HT-29 (cell line): ENCODE results near the gene CCT8L2.

GRCh38 chr22:11065895-11066599 is 4461.9 kb upstream of the OR11H1 start:
- RAMPAGE, long total RNA, result no peak

DNA sequence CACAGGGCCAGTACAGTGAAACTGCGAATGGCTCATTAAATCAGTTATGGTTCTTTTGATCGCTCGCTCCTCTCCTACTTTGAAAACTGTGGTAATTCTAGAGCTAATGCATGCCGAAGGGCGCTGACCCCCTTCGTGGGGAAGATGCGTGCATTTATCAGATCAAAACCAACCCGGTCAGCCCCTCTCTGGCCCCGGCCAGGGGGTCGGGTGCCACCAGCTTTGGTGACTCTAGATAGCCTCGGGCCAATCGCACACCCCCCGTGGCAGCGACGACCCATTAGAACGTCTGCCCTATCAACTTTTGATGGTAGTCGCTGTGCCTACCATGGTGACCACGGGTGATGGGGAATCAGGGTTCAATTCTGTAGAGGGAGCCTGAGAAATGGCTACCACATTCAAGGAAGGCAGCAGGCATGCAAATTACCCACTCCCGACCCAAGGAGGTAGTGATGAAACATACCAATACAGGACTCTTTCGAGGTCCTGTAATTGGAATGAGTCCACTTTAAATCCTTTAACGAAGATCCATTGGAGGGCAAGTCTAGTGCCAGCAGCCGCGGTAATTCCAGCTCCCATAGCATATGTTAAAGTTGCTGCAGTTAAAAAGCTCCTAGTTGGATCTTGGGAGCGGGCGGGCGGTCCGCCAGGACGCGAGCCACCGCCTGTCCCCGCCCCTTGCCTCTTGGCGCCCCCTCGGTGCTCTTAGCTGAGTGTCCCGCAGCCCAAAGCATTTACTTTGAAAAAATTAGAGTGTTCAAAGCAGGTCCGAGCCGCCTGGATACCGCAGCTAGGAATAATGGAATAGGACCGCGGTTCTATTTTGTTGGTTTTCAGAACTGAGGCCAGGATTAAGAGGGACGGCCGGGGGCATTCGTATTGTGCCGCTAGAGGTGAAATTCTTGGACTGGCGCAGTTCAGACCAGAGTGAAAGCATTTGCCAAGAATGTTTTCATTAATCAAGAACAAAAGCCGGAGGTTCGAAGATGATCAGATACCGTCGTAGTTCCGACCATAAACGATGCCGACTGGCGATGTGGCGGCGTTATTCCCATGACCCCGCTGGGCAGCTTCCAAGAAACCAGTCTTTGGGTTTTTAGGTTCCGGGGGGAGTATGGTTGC is 3898.0 kb upstream of the OR11H1 start:
- RAMPAGE, long total RNA, result no peak

DNA sequence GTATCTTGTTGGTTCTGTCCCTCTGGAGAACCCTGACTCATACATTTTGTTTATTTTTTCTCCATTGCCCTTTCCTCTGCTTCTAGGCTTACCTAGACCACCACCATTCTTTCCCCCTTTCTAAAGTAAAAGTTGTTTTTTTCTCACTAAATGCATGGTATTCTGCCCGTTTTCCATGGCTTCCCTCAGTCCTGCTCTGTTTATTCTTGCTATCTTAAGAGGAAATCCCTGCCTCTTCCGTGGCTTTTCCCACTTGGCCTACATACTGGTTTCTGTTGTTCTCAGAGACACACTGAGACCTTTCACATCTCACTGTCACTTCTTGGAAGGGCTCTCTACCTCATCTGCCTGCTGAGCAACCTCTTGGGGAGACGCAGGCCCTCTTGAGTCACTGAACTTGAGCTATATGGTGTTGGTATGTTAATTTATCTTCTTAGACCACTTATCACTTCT is 3668.5 kb upstream of the OR11H1 start:
- RAMPAGE, long total RNA, result no peak

GRCh38 chr22:16592620-16592866 is at the start of gene CCT8L2:
Gene CCT8L2, minus strand, starts transcription at chr22:16592810.
- RAMPAGE, long total RNA, result no peak

GRCh38 chr22:16601605-16602786 is 9.4 kb upstream of the CCT8L2 start:
- RAMPAGE, long total RNA, result no peak

DNA sequence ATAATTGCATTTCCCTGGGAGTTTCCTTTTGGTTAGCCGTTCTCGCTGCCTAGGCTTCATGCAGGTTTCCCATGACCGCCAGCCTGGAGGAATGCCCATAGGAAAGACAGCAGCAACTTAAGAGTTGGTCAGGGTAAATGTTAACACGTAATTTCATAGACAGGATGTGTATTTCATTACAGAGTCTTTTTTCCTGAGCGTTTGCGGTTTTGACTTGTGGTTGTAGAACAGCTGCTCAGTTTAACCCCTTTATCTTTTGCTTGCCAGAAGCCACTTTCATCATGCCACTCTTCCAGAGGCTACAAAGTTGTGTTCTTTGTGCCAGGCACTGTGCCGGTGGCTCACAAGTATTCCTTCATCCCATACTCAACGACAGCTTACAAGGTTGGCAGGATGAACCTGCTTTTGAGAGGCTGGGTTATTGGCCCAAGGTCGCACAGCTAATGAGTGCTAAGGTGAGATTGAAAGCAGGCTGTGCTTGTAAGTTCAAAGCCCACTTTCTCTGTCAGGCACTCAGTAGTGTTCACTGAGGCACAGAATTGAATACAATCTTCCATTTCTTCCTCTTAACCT is 3.0 kb downstream of the IL17RA start:
- RAMPAGE, long total RNA, result no peak

GRCh38 chr22:17203096-17203558 is 16.1 kb downstream of the ADA2 start:
- RAMPAGE, long total RNA, result no peak

DNA sequence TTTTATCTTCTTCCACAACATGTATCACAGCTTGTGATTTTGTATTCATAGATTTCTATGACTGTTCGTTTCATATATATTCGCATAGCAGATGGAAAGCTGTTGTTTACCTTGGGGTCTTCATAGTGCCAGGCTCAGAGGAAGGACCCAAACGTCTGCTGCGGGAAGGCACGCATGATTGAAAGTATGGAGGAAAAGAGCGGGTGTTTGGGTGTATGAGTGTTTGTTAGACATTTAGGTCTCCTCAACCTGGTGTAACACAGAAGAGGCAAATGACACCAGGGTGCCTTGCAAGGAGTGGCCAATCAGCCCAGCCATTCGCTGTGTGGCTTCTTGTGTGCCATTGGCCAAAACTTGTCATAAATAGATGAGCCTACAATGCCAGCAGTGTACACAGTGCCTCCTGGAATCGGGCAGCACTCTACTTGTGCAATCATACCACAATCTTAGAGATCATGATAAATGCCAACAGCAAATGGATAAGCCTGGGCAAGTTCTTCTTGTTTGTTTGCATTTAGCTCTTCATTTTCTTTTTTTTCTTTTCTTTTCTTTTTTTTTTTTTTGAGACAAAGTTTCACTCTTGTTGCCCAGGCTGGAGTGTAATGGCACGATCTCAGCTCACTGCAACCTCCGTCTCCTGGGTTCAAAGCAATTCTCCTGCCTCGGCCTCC is 11.0 kb upstream of the ADA2 start:
- RAMPAGE, long total RNA, result no peak

GRCh38 chr22:17257476-17258520 is 38.6 kb upstream of the ADA2 start:
- RAMPAGE, long total RNA, result no peak

- RAMPAGE, long total RNA, result no peak
These were observed 65.4 kb upstream of the CECR2 start for GRCh38 chr22:17303740-17304383.

- RAMPAGE, long total RNA, result no peak
These were observed 34.4 kb upstream of the SLC25A18 start for GRCh38 chr22:17528769-17529527.

DNA sequence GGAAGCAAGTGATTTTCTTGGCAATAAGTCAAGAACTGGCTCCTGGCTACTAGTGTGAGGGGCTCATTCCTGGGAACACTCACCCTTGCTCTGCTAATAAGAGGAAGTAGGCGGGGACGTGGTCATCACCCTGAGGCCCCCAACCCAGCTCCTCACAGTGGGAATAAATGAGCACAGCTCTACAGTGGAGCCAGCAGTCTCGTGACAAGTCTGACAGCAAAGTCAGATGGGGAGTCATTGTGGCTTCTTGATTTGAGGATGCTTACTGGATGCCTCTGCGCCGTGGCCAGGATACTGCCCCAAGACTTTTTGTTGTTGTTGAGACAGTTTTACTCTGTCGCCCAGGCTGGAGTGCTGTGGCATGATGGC is 6.9 kb downstream of the SLC25A18 start:
- RAMPAGE, long total RNA, result no peak

GRCh38 chr22:17580442-17580946 is 17.2 kb downstream of the SLC25A18 start:
- RAMPAGE, long total RNA, result no peak

- RAMPAGE, long total RNA, result no peak
These were observed 28.8 kb downstream of the SLC25A18 start for GRCh38 chr22:17592060-17592618.

DNA sequence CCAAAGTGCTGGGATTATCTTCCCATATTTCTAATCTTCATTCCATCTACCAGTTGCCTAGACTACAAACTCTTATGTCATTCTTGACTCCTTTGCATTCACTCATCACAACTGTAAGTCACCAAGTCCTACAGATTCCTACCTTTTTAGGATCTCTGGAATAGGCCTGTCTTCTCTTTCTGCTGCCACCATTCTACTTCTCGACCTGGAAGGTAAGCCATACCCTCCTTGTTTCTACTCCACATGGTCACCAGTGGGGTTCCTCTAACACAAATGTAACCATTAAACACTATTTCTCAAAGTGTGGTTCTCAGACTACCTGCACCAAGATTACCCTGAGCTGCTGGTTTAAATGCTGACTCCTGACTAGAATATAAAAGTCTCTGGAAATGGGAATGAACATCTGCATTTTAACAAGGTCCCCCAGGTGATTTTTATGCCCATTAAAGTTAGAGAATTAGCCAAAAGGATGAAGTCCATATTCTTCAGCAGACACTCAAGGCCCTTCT is 21.1 kb downstream of the ATP6V1E1 start:
- RAMPAGE, long total RNA, result no peak

DNA sequence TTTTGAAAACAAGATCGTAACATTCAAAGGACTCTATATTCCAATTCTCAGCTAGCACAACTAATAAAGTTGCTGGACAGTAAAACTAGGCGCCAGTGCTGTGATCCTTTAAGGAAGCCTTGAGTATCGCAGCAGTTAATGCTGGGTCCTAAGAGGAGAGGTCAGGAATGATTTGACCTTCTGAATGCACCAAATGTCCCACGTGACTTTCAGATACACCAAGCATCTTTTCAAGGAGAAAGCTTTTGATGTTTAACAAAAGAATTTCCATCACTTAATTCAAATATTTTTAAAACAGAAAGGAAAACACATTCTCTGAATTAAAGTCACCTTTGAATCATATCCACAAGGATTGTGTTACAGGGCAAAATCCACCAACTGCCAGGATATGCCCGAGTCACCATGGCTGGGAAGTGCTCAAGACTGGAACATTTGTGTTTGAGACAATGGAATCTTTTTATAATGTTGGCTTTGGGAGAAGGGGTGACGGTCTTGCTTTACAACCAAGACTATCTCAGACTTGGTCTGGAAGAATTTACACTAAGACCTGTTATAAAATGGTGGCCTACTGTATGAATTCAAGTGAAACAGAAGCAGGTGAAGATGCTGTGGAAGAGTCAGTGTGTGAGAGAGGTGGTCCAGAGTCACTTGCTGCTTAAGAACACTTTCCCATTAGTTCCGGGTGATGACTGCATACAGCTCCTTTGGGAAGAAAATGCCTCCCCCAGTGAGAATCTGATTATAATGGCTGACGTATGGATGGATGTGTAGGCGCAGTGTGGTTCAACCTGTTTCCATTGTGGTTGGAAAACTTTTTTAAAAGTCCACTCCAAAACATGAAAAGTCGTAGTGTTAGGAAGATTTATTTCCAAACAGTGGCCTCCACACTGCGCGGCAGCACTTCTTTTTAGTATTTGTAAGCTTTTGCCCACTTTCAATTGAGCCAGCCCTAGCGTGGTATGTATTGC is 40.7 kb downstream of the BID start:
- RAMPAGE, long total RNA, result no peak

DNA sequence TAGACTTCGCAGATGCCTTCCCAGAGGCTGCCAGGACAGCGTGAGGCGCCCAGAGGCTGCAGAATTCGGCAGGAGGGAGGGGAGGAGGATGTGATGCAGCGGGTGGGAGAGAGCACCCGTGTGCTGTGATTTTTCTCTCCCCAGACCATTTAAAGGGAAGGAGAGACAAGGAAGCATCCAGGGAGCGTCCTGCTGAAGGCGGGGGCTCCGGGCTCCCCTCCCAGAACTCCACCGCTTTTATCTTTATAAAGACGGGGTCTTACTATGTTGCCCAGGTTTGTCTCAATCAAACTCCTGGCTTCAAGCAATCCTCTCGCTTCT is 25.2 kb downstream of the BID start:
- RAMPAGE, long total RNA, result no peak

DNA sequence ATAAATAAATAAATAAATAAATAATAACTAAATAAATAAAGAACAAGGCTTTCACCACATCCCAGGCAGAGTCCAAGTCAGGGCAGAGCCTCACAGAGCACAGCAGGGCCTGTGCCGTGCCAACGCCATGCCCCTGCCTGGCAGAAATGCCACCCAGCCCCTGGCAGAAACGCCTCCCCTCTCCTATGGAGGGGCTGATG is 5.3 kb downstream of the BID start:
- RAMPAGE, long total RNA, result no peak

DNA sequence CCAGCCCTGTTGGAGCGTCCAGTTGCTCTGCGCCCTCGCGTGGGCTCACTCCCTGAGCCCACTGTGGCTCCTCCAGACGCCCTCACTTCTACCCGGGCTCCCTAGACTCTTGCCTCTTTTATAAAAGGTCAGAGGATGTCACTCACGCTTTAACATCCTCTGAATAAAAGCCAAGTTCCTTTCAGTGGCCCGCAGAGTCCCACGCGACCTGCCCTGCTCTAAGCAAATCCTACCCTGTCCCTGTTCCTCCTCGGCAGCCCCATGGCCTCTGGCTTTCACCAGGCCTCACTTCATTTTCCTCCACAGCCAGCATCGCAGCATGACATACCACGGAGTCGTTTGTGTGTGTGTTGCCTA is 997 bp upstream of the BID start:
- RAMPAGE, long total RNA, result no peak

GRCh38 chr22:17779102-17779950 is 5.1 kb upstream of the BID start:
- RAMPAGE, long total RNA, result no peak